Measurements from ENCODE around the gene MINDY2.

DNA sequence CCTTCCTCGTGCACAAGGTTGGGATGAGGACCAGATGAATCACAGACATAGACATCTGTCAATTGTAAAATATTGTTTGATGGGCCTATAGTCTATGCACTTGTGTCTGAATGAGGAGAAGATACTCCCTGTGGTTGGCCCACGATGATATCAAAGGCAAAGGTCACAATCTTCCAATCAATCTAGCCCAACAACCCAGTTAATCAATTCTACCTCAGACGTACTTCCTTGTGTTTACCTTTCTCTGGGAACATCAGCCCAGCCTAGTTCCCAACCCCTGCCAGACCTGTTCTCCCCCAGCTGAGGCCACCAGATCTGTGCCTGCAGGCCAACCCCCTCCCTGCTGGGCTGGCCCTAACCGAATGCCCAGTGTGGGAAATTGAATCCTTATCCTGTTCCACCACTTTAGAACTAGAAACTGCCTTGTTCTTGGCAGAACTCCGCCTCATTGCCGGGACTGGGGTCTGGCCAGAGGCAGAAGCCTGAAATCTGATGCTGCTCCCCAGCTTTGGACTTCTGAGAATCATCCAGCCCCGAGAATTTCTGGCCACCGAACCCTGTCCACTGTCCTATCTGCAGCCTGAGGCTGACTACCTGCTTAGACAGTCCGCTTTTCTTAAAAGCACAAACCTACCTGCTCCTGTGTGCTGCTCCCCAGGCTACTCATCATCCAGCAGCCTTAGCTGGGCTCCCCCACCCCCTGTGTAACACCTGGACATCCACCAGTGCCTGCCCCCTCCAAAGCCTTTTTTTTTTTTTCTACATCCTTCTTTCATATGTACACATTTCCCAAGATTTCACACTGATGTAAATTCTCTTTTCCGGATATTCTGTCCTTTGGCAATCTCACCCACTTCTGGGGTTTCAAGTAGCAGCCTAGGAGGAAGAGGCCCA, 101.5 kb upstream of the LIPC start:
- PRO-cap: no peak

GRCh38 chr15:58392010-58392522, 39.7 kb upstream of the LIPC start:
- PRO-cap: no peak

GRCh38 chr15:58410267-58410866, 21.4 kb upstream of the LIPC start:
- PRO-cap: no peak

GRCh38 chr15:58462426-58463113, 30.8 kb downstream of the LIPC start:
- PRO-cap: no peak

- PRO-cap: no peak
These were observed 35.8 kb downstream of the LIPC start for GRCh38 chr15:58467657-58468023.

- PRO-cap: no peak
These were observed 43.8 kb downstream of the LIPC start for GRCh38 chr15:58475489-58476071.

DNA sequence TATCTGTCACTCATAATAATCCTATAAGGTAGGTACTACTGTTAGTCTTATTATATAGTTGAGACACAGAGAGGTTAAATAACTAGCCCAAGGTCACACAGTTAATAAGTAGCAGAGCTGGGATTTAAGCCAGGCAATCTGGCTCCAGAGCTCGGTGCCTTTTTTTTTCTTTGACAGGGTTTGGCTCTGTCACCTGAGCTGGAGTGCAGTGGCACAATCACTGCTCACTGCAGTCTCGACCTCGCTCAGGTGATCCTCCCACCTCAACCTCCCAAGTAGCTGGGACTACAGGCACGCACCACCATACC, 96.5 kb downstream of the LIPC start:
- PRO-cap: no peak

- PRO-cap: no peak
These were observed 120.1 kb downstream of the LIPC start for GRCh38 chr15:58551568-58552519.

DNA sequence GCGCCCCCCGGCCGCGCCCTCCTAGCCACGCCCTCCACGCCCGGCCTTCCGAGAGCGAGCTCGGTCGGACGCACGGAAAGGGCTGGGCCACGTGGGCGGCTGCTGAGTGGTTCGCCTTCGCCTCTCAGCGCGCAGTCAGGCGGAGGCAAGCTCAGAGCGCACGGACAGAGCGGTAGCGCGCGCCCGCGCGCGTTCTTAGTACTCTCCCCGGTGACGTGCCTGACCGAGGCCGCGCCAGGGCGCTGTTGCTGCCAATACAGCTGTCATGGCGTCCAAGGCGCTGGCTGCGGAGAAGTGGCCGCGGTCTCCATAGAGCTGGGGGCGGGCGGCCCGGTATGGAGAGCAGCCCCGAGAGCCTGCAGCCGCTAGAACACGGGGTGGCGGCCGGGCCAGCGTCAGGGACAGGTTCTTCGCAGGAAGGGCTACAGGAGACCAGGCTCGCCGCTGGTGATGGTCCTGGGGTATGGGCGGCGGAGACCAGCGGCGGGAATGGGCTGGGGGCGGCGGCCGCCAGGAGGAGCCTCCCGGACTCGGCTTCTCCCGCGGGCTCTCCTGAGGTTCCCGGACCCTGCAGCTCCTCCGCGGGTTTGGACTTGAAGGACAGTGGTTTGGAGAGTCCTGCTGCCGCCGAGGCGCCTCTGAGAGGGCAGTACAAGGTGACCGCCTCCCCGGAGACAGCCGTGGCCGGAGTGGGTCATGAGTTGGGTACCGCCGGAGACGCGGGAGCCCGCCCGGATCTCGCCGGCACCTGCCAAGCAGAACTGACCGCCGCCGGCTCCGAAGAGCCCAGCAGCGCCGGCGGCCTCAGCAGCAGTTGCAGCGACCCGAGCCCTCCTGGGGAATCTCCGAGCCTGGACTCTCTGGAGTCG, at the start of gene MINDY2:
TSS of gene MINDY2 (plus strand) at position 242 of the 869 bp plus-strand sequence.
- PRO-cap: bidirectional peak, plus-strand start at position 263 of the sequence, minus-strand start outside the sequence

GRCh38 chr15:58889313-58890039, 44.0 kb downstream of the SLTM start:
- PRO-cap: no peak

GRCh38 chr15:58986946-58987368, 506 bp upstream of the RNF111 start:
- PRO-cap: no peak

- PRO-cap: no peak
These were observed 29.8 kb downstream of the LDHAL6B start for GRCh38 chr15:59236542-59236822.

DNA sequence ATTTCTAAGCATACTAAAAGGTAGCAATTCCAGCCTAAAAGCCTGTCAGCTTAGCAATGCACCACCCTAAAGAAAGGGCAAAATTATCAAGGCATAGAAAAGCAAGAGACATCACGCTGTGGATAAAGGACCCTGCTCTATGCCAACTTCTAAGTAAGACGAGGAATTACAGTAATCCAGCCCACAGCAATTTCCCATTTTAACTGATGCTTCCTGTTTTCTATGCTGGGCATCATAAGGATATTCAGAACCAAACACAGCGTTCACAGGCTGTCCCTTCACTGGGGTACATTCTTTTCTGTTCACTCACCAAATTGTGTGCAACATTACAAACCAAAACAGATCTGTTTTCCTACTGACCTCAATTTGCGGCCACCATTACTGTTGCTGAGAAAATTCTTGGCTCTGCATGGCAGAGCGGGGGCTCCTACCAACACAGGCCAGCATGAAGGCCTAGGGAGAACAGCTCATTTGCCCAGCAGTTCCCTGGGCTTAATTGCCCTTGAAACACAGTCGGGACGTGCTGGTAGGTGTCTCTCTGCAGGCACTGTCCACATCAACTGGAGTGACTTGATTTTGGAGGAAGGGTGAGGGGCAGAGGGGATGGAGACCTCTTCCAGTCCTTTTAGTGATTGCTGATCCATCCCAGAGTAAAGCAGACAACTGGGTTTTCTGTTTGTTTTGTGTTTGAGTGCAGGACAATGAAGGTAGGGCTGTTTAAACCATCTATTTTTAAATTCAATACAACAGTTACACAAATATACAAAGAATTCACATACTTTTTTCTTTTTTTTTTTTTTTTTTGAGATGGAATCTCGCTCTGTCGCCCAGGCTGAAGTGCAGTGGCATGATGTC, 76.4 kb downstream of the MYO1E start:
- PRO-cap: no peak

- PRO-cap: no peak
These were observed 74.3 kb downstream of the MYO1E start for GRCh38 chr15:59298104-59298968.

- PRO-cap: no peak
These were observed 58.9 kb downstream of the MYO1E start for GRCh38 chr15:59313519-59314377.

DNA sequence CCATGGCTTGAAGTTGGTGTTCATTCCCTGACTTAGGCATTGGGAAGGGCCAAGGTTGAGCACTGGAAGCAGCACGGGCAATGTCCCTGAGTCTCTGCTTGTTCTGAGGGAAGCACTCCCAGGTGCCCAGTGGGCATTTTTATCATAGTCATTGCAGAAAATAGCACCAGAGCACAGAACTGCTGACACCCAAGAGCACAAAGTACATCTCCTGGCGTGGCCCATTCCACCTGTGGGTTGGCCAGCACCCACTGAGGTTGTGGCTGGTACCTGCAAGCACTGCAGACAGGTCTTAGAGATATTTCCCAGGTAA, 28.5 kb upstream of the GCNT3 start:
- PRO-cap: no peak

DNA sequence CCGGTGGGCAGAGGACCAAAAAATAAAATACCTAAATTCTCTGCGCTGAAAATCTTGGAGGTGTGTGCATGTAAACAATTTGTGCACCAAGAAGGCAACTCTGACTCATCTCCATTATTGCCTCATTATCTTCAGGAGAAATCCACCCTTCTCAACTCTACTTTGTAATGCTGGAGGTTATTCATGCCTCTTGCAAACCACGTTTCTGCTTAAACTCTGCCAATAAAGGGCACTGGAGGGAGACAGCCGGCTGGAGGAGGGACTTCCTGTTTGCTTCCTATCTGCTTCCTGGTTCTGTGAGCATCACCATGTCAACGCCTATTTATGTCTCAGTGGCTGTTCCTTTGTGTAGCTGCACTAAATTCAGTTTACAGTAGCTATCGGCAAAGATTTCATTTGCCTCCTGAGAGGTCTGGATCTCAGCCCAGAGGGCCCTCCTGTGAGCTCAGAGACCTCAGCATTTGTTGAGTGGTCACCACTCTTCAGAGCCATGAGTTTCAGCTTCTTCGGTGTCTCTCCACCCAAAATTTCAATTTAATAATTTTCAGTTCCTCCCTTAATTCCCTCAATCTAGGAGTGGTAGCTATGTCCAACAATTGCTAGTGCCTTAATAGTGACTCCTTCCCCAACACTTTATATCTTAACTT, 3.5 kb downstream of the GCNT3 start:
- PRO-cap: no peak

DNA sequence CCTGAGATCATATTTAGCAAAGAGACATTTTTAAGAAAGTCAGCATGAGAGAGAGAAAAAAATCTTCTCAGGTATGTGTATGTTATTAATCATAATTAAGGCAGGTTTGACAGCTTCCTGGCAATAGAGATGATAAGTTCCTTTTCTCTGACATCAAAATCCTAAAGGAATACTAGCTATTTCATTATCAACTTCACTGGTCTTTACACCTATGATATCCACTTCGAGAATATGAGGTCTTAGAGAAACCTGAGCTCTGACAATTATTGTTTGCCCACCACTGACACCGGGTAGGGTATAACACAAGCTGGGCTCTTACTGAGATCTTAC, 184.9 kb downstream of the FOXB1 start:
- PRO-cap: no peak

- PRO-cap: no peak
These were observed 49.1 kb downstream of the ANXA2 start for GRCh38 chr15:60348725-60349133.

DNA sequence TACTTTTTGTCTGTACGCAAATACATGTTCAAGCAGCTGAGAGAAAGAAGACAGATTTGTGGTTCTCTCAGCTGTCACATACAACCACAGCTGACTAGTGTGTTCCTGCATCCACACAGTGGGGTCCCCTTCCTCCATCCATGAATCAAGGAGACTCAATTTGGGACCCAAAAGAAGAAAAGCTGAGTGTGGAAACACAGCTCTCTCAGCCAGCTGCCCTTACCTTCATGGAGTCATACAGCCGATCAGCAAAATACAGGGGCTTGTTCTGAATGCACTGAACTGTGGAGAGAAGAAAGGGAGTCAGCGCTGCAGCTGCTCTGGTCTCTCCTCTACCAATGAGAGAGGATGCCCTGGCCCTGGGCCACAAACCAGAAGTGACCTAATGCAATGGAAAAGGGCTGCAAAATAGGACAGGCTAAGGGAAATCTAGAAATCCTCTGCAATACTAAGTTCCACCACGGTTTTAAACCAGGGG, 46.8 kb downstream of the ANXA2 start:
- PRO-cap: no peak

Data from ureter (tissue), 1 donor.